M059J (cell line): ENCODE measurements around the genes AUNIP and STMN1.

GRCh38 chr1:25030543-25031628 is 100.8 kb upstream of the RUNX3 start:
- RAMPAGE, long total RNA = no peak

DNA sequence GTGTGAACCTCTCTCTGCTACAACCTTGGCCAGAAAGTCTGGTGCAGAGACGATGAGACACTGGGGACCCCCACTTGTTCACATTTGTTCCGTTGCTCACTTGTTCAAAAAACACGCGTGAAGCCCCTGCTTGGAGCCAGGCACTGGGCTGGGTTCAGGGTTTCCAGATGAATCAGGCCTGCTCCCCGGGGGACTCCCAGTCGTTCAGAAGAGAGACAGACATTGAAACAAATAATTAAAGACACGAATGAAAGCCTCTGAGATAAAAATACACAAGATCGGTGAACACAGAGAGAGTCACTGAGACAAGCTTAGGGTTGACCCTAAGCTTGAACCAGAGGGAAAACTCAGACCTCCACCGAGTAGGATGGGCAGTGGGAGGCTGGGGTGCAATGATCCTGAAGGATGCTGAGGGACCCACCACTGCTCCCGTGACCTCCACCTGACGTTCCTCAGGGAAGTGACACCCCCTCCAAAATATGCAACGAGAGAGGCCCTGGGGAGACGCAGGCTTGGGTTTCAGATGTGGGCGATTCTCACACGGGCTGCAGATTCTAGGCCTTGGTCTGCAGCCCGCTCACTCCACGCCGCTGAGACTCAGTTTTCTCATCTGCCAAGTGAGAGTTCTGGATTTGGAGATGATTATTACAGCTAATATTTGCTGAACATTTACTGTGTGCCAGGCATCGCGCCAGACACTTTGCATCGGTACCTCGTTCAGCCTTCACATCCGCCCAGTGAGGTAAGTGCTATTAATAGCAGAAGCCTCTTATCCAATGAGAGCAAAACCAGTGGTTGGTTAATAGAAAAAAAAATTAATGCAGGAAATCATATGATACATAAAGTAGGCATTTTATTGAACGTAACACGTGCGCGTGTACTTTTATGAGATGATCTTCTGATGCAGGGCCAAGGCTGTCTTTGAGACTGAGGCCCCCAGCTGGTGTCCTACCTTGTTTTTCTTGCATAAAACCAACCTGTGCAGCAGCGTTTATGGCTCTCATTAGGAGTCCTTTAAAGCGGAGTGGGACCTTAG is 101.9 kb upstream of the RUNX3 start:
- RAMPAGE, long total RNA = no peak

GRCh38 chr1:25034726-25035245 is 104.7 kb upstream of the RUNX3 start:
- RAMPAGE, long total RNA = no peak

GRCh38 chr1:25244702-25245138 is 2.5 kb downstream of the RSRP1 start:
- RAMPAGE, long total RNA = no peak

- RAMPAGE, long total RNA = no peak
Measured at GRCh38 chr1:25334578-25334849, 3.6 kb upstream of the TMEM50A start.

DNA sequence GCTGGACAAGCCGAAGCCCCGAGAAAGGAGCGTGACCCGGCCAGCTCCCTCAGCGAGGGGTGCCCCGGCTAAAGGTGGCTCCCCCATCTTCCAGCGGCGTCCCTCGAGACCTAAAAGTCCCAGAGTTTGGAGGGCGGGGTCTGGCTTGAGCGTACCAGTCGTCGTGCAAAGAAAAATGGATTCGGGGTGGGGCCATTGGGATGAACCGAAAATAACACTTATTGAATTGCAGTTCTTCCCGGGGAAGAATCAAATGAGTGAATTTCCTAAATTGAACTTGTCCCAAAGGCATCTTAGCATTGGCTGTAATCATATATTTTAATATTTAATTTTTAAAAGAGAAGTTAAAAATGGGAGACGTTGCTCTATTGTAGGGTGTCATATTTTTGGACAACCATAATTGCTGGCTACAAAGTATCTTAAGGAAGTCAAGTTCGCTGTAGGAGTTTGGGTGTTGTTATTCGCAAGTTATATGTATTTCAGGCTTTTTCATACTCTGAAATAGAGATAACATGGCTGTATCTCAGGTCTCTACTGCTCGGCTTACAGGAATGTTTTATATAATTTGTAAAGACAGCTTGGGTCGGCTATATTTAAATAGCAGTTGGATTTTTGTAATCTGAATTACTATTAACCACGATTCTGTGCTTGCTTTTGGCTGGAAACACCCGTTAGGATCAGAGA is 752 bp downstream of the TMEM50A start:
- RAMPAGE, long total RNA = no peak

DNA sequence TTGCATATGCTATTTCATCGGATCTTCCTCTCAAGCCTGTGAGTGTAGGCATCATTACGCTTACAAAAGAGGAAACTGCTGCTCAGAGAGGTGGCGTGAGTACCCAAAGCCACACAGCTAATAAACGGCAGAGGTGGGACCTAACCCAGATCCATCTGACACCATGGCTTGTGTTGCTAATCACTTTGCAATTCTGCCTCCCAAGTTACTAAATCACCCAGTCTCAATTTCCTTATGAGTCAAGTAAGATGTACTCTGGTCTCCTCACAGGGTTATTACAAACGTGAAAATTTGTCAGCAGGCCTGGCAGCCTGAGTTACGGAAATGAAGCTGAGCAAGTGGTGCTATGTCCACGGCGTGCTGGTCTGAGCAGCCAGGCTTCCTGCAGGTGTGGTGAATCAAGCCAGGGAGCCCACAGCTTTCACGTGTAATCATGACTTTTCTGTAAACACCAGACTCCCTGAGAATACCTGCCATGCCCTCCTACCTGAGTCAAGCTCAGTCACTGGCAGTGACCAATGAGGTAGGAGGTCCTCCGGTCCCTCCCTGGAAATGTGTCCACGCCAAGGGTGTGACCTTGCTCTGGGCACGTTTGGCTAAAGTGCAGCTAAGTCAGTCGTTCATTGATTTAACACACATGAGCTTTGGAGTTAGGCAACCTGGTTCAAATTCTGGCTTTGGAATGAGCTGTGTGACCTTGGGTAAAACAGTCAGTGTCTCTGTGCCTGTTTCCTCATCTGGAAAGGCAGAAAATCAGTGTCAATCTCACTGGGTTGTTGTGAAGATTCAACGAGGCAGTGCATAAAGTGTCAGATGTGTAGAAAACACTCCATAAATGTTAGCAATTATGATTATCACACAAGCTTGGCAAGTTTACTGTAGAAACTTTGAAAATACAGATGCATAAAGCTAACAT is 4.9 kb upstream of the RHCE start:
- RAMPAGE, long total RNA = no peak

- RAMPAGE, long total RNA = no peak
Measured at GRCh38 chr1:25456261-25457206, 25.8 kb downstream of the MACO1 start.

GRCh38 chr1:25458201-25459267 is 27.8 kb downstream of the MACO1 start:
- RAMPAGE, long total RNA = no peak

DNA sequence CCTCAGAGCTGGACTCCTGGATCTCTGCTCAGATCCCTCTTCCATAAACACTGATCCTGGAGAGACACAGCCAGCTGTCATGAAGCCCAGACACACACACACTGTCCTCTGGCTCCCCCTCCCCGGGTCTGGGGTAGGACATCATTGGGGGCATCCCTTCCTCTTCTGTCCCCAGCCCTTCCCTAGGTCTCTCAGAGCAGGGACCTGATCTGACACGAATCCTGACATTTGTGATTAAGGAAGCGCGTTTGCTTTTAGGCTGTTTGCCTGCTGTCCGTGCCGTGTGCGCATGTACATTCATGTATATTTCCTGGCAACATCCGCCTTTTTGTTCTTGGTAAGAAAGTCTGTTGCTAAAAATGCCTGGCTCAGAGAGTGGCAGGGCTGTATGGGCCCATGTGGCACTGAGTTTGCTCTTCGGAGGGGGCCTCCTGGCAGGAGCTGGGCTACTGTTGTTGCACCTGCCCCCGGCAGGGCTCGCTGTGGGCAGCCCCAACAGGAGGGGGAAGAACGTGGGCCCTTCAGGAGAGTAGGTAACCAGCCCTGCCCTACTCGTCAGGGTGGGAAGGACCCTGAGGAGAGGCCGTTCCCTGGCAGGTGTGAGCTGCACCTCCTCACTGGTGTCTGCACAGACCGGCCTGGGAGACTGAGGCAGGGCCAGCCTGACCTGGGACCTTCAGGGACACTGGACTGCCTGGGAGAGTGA is 45.2 kb upstream of the SELENON start:
- RAMPAGE, long total RNA = no peak

DNA sequence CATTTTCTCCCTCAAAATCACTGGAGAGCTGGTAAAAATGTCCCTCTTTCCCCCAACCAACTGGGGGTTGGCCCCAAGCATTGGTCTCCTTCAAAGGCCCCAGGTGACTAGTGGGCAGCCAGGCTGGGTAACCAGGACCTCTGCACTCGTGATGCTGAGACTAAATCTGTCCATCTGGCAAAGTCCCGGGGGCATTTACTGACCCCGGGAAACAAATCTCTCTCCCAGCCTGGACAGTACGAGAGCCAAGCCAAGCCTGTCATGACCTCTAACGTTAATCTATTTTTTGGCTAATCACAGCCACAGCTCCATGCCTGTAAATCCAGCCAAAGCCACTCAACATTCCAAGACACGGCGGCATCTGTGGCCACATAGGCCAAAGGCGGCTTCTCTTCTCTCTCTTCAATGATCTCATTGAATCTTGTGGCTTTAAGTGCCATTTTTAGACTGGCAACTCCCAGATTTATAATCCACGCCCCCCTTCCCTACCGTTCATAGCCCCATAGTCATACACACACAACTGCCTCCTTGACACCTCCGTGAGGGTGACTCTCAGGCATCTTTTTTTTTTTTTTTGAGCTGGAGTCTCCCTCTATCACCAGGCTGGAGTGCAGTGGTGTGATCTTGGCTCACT is 5.8 kb upstream of the SELENON start:
- RAMPAGE, long total RNA = no peak

GRCh38 chr1:25818346-25818991 is 1.3 kb upstream of the MTFR1L start:
- RAMPAGE, long total RNA = no peak

DNA sequence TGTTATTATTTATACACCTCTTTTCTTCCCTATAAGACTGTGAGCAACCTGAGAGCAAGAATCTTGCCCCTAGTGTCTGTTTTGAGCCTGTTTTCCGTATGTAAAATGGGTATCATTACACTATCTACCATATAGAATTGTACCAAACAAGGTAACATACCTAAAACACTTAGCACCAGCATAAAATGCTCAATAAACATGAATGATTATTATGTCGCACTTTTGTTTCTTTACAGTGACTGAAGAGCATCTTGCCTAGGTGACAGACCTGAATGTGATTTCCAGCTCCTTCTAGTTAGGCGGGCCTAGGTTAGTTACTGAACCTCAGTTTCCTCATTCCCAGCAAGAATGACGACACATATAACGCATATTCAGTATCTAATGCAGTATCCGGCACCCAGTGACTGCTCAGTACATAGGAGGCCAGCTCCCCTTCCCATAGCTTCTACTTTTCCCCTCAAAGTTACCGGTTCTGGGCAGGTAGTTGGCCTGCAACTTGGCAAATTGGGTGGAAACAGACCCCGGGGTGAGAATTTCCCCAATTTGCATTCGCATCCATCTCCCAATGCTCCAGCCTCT is 823 bp downstream of the AUNIP start:
- RAMPAGE, long total RNA = no peak

GRCh38 chr1:25859041-25860073 is at the start of gene AUNIP:
TSS of gene AUNIP (minus strand) at chr1:25859457.
- RAMPAGE, long total RNA = start-site peak on the minus strand at chr1:25859381-25859454, 21 and 17 reads in 2 replicates

- RAMPAGE, long total RNA = no peak
Measured at GRCh38 chr1:25890063-25890958, 14.8 kb upstream of the PAQR7 start.

DNA sequence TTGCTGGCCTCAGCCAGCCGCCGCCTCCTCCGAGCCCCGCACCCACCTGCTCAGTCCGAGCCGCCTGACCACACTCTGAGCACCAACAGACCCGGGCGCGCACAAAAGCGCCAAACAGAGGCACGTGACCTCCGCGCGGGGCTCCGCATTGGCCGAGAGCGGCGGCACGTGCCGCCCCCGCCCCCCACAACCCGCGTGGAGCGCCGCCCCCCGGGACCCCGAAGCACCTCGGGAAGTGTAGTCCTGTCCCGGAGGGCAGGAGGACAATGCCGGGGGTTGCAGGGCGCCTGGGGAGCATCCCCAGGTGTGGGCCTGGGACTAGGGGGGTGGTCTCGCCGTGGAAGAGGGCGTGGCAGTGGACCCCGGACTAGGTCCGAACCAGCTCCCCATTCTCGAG is at the start of gene STMN1:
STMN1 (minus strand) TSS at position 77 of the 397 bp plus-strand sequence.
- RAMPAGE, long total RNA = start-site peak on the minus strand centred at position 78 of the sequence, 13 bp wide, 934 and 287 reads in 2 replicates

DNA sequence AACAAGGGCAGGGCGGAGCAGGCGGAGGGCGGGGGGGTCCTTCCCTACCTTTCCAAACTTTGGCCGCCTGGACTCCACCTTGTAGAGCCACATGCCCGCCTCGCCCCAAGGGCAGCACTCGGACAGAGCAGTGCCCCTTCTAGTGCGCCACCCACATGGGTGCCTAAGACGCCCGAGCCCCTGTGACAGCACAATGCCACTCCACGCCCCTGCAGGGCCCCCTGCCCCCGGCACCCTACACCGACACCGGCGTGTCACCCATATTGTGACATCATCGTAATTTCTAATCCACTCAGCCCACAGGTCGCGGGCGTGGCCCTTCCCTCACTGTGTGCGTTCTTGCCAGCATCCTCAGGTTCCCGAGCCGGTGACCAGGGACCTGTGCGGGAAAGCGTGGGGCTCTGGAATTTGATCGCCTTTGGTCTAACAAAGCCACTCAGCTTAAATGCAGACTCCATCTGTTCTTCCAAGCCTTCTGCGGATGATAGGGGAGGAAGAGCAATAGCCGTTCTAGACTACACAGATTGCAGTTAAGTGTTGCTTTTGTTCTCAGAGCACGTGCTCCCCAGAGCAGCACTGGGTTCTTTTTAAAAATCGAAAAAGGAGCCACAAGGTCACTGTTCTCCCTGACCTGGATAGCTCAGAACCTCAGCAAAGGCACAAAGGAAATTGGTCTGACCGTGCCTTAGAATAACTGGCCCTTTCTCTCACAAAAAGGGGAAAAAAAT is 685 bp upstream of the STMN1 start:
- RAMPAGE, long total RNA = no peak

DNA sequence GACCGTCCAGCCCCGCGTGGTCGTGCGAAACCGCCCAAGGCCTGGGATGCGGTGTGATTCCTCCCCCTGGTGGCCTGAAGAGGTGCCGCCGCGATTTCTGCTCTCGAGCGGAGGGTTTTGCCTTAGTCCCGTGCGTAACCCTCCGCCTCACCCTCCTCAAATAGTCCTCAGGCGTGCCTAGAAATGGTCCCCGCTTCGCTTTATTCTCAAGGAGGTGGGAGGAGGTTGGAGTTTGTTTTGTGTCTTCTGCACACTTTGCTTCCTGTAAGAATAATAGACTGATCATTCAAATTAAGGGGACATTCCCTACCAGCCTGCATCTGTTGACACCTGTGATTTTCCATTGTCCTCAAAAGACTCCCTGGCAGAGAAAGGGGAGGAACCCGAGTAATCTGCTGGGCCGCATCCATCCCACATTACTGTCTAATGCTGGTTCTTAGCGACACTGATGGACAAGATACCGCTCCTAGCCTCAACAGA is 423 bp upstream of the PAFAH2 start:
- RAMPAGE, long total RNA = no peak

- RAMPAGE, long total RNA = no peak
Measured at GRCh38 chr1:26046479-26047149, 696 bp upstream of the SLC30A2 start.

GRCh38 chr1:26111970-26113047 is 685 bp downstream of the PDIK1L start:
- RAMPAGE, long total RNA = no peak